Epidermal melanocyte (primary cell): Measurements from ENCODE around the gene ZNF37A.

- RRBS: no CpG with 5 or more reads among the region's 11 CpGs
These were observed 18.2 kb downstream of the ITGB1 start for GRCh38 chr10:32939637-32940347.

DNA sequence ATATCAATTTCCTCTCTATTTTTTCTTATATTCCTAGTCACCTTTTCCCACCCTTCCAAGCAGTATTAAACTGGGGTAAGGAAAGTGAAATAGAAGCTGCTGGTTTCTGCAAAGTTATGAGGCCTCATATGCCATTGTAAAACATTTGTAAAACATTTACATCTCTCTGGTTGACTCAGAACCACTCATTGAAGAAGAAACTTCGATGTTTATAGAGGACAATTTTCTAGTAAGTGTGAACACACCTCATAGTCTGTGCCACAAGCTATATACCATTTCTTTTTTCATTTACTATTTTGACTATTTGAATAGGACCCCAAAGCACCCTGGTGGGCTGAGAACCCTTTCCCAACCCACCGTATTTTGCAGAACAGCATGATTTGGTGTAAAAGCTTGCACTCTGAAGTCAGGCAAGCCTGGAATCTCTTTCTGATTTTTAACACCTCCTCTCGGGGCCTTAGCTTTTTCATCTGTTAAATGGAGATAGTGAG lies 12.9 kb upstream of the ITGB1 start:
- RRBS: no CpG with 5 or more reads among the region's 3 CpGs

DNA sequence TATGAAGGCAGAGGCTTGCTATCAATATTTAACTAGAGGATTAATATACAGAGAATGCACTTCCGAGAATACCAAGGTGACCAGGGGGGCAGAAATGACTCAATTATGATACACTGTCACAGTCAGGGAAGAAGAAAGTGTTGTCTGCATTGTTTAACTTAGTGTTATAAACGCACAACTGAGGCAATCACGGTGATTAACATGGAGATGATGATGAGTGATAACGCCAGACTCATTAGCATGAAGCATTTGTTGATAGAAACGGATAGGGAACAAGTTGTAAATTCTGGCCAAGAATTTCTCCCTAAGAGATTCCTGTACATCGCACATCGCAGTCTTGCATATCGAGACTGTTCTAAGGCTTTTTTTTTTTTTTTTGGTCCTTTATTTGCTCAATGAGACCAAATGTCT lies 178.2 kb downstream of the NRP1 start:
- RRBS: no CpG with 5 or more reads among the region's 8 CpGs

GRCh38 chr10:33178171-33179039 lies 156.1 kb downstream of the NRP1 start:
- RRBS: no CpG with 5 or more reads among the region's 4 CpGs

- RRBS: no CpG with 5 or more reads among the region's 3 CpGs
These were observed 498.1 kb downstream of the PARD3 start for GRCh38 chr10:34316932-34317468.

- RRBS: no CpG with 5 or more reads among the region's 5 CpGs
These were observed 288.9 kb downstream of the PARD3 start for GRCh38 chr10:34526055-34526636.

DNA sequence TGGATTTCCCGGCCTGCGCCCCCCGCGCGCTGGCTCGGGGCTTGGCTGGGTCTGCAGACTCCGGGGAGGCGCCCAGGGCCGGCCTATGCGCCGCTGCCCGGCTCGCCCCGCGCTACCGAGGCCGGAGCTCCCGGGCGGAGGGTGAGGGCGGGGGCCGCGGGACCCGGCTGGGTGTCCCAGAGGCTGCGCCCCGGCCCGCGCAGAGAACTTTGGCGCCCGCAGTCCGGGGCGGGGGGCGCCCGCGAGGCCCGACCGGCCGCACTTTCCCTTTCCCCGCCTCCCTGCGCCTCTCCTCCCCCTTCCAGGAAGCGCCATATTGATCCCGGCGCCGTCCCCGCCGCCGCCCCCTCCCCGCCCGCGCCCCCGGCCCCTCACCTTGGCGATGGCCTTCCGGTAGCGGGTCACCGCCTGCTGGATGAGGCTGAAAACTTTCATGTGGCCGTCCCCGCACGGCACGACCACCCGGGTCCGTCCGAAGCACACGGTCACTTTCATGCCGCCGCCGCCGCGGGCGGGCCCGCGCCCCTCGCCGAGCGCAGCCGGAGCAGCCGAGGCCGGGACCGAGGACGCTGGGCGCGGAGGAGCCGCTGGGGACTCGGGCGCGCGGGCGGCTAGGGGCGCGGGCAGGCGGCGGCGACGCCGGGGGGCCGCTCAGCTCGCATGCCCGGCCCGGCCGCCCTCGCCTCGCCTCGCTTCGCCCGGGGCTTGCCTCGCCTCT lies 436 bp downstream of the PARD3 start:
- RRBS: 4% methylated on average over 59 of the region's 104 CpGs

DNA sequence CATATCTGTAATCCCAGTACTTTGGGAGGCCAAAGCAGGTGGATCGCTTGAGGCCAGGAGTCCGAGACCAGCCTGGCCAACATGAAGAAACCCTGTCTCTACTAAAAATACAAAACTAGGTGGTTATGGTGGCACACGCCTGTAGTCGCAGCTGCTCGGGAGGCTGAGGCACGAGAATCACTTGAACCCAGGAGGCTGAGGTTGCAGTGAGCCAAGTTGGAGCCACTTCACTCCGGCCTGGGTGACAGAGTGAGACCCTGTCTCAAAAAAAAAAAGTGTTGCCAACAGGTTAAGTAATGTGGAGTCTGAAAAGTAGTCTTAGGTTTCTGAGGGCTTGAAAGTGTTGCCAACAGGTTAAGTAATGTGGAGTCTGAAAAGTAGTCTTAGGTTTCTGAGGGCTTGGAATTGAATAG lies 23.9 kb downstream of the CREM start:
- RRBS: no CpG with 5 or more reads among the region's 7 CpGs

GRCh38 chr10:35473886-35474658 lies 131.1 kb upstream of the GJD4 start:
- RRBS: no CpG with 5 or more reads among the region's 29 CpGs

DNA sequence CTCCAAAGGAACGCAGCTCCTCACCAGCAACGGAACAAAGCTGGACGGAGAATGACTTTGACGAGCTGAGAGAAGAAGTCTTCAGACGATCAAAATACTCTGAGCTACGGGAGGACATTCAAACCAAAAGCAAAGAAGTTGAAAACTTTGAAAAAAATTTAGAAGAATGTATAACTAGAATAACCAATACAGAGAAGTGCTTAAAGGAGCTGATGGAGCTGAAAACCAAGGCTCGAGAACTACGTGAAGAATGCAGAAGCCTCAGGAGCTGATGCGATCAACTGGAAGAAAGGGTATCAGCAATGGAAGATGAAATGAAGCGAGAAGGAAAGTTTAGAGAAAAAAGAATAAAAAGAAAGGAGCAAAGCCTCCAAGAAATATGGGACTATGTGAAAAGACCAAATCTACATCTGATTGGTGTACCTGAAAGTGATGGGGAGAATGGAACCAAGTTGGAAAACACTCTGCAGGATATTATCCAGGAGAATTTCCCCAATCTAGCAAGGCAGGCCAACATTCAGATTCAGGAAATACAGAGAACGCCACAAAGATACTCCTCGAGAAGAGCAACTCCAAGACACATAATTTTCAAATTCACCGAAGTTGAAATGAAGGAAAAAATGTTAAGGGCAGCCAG lies 130.3 kb upstream of the GJD4 start:
- RRBS: no CpG with 5 or more reads among the region's 13 CpGs

DNA sequence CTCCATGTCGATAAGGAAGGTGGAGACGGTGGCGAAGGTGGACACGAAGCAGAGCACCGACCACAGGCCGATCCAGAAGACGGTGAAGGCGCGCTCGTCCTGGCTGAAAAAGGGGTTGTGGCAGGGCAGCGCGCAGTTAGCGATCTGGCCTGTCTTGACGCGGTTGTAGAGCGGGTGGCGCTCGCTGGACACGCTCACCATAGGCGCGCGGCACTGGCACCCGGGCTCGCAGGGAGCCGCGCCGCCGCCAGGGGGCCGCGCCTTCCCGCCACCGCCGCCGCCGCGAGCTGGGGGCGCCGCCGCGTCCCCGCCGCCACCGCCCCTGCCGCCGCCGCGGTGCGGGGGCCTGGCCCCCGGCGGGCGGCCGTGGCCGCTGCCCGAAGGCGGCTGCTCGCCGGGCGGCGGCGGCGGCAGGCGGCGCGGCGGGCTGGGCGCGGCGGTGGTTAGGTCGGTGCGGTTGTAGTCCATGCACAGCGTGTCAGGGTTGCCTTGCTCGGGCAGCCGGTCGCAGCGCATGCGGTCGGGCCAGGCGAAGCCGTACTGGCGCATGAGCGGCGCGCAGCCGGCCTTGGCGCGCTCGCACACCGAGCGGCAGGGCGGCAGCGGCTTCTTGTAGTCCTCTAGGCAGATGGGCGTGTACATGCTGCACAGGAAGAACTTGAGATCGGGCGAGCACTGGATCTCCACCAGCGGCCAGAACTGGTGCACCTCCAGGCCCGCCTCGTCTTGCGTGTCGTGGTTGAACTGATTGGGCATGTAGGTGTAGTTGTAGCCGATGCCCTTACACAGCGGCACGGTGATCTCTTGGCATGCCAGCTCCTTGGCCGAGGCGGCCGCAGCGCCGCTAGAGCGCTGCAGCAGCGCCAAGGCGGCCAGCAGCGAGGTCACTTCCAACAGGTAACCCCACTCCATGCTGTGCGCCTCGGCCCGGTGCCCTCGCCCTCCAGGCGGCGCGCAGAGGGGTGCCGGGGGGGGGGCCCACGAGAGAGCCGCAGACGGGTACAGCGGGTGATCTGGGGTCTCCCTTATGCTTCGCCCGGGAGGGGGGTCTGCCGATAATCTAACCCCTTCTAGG lies 1.2 kb downstream of the FZD8 start:
- RRBS: 3% methylated on average over 39 of the region's 126 CpGs

DNA sequence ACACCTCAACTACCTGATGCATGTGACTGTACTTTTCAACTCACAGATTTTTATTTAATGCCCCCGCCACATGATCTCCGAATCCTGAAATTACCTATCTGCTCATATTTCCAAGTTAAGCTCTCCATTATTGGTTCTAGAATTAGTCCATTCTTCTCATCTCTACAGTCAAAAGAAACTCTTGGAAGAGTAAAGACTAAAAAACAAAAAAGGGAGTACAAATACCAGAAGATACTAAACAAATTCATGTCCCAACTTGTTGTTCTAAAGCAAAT lies 413.6 kb upstream of the FZD8 start:
- RRBS: no CpG with 5 or more reads among the region's 2 CpGs

- RRBS: no CpG with 5 or more reads among the region's 10 CpGs
These were observed 477.8 kb upstream of the ANKRD30A start for GRCh38 chr10:36647550-36647985.

DNA sequence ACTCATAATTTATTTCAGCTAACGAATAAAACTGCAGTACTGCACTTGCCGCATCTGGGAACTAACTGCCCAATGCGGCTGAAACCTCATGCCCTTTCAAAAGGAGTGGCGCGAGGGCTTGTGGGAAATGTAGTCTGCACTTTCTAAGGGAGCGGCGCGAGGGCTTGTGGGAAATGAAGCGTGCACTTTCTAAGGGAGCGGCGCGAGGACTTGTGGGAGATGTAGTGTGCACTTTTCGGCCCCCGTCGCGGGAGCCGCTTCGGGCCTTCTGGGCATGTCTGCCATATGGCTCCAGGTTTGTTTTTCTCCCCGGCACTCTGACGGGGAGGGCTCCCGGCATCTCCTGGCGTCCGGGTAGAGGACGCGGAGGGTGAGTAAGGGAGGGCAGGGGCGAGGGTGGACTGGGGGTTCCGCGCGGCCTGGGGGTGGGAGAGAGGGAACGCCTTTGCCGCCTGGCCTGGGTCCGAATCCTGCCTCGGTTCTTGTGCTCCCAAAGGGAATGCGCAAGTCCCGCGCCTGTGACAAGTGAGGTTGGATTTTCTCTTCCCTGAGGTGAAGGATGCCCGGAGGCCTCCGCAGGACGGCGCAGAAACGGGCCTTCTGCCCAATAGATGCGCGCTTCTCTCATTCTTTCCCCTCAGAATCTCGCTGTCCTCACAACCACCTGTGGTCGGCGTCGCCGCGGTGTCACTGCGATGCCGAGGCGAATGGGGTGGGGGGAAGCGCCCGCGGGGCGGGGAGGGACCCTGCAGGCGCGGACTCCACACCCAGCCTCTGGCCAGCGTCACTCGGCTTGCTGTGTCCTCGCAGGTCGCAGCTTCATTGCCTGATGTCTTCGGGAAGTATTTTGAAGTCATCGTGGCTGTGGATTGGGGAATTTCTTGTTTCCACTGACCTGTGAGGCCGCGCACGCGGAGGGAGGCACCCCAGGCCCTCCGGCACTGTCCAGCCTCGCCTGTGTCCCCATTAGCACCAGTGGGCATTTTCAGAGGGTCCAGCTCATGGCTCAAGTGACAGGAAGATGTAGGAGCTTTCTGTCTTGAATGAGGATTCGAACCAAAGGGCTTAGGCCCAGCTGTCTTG lies at the start of gene ZNF37A:
TSS of gene ZNF37A (plus strand) at position 217 of the 1,083 bp plus-strand sequence.
- RRBS: no CpG with 5 or more reads among the region's 71 CpGs

DNA sequence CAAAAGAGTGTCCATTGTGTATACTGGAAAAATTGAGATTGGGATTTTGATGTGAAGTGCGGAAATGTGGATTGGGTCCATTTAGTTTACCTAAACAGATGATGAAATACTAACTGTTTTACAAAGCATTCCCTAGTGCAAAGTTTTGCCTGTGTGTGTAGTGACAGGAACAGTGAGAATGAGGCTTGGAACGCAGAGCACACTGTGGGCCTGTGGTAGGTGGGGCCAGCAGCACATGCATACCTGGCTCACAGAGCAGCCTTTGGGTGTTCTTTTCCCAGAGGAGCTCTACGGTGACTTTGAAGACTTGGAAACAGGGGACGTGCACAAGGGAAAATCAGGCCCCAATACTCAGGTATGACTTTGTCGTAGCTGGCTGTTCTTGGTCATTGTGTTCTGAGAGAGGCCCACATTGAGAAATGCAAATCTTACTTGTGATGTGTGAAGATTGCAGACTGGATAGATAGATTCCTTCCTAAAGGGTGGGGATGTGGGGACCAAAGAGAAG lies 33.8 kb downstream of the BMS1 start:
- RRBS: no CpG with 5 or more reads among the region's 5 CpGs

GRCh38 chr10:42818652-42819250 lies 36.2 kb downstream of the BMS1 start:
- RRBS: no CpG with 5 or more reads among the region's 10 CpGs

DNA sequence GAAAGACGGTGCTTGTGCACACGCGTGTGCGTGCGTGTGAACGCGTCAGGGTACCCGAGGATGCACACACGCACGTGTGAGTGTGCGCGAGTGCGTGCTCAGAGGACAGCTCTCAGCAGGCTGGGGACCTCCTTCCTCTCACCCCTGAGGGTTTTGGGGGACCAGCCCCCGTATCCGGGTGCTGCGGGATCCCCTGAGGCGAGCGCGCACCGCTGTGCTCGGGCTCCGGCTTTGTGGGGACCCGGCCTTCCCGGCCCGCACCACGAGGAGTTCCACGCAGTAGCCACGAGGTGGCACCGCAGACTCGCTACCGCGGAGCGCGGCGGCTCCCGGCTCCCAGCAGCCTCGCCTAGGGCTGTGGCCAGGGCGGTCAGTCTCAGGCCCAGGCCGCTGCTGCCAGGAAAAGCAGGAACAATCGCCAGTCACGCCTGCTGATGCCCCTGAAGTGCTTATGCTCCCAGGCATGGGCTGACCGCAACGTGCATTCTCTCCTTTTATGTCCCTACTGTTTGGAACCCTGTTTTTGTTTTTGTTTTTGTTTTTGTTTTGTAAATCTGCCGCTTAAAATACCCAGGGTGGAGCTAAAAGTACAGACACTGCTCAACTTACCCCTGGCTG lies 84.1 kb downstream of the BMS1 start:
- RRBS: 2% methylated on average over 5 of the region's 44 CpGs

GRCh38 chr10:42981151-42981835 lies 95.6 kb upstream of the RET start:
- RRBS: no CpG with 5 or more reads among the region's 21 CpGs